Osteoblast (primary cell): ENCODE measurements around the genes ATG4D, CDKN2D and DNM2.

- CAGE, long polyA plus RNA: no peak
- RRBS: no CpG with 5 or more reads among the region's 4 CpGs
Observed at GRCh38 chr19:9816452-9817022, 2.3 kb downstream of the FBXL12 start.

DNA sequence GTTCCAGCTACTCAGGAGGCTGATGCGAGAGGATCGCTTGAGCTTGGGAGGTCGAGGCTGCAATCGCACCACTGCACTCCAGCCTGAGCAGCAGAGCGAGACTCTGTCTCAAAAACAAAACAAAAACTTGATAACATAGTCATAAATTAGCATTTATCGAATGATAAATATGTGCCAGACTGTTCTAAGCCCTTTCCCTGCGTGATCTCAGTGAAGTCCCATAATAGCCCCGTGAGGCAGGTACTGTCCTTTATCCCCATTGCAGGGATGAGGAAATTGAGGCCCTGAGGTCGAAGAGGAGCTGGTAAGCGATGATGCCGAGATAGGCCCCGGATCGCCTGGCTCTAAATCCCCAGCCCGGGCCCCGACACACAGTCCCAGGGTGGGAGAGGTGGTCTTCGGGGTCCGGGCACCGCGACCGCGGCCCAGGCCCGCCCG is 768 bp downstream of the FBXL12 start:
- CAGE, long polyA plus RNA: no peak
- RRBS: 4% methylated on average over 5 of the region's 23 CpGs

DNA sequence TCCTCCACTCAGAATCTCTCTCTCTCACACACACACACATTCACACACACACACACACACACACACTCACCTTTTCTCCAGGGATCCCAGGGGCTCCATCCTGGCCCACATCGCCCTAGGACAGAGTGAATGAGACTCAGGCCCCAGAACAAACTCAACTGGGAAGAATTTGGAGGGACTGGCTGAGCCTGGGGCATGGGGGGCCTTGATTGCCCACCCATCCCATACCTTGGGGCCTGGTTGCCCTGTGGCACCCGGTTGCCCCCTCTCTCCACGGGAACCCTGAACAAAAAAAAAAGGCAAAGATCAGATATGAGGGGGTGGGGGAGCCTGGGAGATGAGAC is 29.8 kb downstream of the COL5A3 start:
- CAGE, long polyA plus RNA: no peak
- RRBS: no CpG with 5 or more reads among the region's 3 CpGs

DNA sequence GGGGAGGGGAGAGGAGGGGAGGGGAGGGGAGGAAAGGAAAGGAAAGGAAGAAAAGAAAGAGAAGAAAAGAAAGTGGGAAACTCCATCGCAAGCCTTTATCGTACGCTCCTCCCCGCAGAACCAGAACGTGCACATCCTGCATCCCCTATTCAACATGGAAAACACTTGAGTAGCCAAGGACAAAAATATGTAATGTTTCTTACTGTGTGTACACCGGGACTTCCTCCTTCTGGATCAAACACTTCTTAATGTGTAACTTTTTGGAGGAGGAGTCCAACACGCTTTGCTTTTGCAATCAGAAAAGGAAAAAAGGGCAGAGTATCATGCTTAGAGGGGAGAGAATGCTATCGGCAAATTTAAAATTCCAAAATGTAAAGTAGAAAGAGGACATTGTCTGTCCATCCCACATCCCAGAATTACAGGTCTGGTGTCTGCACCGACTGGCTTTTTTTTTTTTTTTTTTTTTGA is 7.8 kb upstream of the SHFL start:
- CAGE, long polyA plus RNA: no peak
- RRBS: no CpG with 5 or more reads among the region's 9 CpGs

GRCh38 chr19:10229911-10230886 is 932 bp downstream of the S1PR2 start:
- CAGE, long polyA plus RNA: no peak
- RRBS: 2% methylated on average over 26 of the region's 76 CpGs

- CAGE, long polyA plus RNA: no peak
- RRBS: no CpG with 5 or more reads among the region's 9 CpGs
Observed at GRCh38 chr19:10237566-10238017, 6.5 kb upstream of the S1PR2 start.

DNA sequence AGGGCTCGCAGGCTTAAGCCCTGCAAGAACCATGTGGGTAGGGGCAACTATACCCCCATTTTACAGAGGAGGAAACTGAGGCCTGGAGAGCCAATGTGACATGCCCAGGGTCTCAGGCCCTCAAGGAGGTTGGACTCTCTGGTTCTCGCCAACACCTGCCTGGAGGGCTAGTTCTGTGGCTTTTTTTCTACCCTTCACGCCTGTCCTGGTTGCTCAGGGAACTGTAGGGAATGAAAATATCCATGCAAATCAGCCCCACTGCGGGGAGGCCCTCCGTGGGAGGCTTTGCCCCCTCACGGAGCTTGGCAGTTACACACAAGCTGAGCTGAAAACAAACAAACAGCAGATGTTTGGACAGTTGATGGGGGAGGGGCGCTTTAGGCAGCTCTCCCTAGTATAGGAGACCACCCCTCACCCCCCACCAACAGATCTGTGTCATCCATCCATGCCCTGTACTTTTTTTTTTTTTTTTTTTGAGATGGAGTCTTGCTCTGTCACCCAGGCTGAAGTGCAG is 9.3 kb upstream of the MRPL4 start:
- CAGE, long polyA plus RNA: no peak
- RRBS: no CpG with 5 or more reads among the region's 7 CpGs

DNA sequence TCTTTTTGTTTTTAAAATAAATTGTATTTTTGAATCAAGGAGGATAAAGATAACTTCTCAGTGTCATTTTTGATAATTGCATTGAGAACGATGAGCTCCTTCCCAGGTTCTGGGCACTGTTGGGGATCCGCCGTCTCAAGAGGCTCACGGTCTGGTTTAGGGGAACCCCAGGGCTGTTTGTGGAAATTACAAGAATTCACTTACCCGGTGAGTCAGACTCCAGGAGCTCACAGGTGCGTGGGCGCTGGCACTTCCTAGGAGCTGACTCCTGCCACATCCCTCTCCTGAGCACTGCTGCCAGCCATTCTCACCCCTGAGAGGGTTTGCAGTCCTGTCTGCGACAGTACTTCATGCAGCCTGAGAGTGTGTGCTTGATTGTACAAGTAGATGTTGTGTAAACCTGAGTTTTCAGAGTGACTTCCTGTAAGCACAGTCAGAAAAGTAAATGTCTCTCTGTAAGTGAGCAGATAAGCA is 8.0 kb downstream of the MRPL4 start:
- CAGE, long polyA plus RNA: no peak
- RRBS: no CpG with 5 or more reads among the region's 8 CpGs

DNA sequence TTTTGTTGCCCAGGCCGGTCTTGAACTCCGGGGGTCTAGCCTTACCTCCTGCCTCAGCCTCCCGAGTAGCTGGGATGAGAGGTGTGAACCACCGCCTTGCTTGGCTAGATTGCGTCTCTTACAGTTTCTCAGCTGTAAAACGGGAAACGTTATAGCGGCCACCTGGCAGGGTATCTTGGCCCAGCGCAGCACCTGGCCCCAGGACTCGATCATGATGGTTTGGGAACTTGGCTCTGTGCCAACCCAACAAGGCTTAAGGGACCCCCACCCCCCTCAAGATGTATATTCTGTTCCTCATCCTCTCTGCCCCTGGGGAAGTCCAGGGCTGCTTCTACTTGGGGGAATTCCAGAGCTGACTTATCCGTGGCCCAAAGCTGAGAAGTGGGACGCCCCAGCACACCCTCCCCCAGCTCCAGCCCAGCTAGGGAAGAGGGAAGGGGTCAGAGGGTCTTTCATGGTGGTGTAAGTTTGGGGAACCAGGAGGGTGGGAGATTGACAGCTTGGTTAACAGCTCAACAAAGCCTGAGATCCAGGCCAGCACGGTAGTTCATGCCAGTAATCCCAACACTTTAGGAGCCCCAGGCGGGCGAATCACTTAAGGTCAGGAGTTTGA is 659 bp downstream of the ICAM1 start:
- CAGE, long polyA plus RNA: no peak
- RRBS: no CpG with 5 or more reads among the region's 15 CpGs

GRCh38 chr19:10285085-10286234 is 1.3 kb upstream of the ICAM4 start:
- CAGE, long polyA plus RNA: no peak
- RRBS: 77% methylated on average over 5 of the region's 18 CpGs

GRCh38 chr19:10288312-10289239 is 1.2 kb upstream of the ICAM5 start:
- CAGE, long polyA plus RNA: no peak
- RRBS: 13% methylated on average over 2 of the region's 38 CpGs

DNA sequence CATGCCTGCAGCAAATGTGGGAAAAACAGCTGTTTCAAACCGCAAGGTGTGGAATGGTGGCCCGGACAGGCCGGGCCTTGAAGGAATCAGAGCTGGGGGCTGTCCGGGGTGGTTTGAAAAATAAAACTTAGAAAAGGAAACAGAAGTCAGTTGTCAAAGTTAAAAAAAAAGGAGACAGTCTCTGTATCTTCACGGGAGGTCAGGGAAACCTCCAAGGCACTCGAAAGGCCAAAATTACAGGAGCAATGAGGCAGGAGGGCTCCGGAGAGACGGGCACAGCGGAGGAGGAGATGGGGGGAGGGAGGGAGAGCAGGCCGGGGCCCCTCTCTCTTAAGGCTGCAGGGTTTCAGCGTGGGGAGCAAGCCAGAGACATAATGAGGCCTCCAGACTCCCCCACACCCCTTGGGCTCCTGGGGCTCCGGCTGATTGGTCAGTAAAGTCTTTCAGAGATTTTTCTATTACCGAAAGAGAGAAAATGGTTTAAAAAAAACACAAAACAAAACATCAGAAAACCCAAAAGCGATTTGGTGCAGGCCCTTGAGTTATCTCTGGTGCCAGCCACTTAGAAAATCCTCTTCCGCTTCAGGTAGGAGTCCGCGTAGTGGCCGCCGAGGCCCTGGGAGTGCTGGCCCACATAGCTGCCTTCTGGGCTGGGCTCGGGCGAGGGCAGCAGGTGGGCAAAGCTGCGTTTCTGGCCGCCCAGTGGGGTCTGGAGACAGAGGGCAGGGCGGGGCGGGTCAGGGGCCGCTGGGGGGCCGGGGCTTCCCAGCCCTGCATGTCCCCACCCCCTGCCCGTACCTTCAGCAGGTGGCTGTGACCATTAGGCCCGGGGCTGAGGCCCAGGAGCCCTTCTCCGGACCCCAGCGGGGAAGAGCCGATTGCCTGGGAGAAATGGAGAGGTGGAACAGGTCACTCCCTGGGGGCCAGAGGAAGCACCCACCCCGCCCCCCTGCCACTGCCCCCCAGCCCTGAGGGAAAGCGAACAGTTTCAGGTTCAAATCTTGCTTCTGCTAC is 1.4 kb upstream of the FDX2 start:
- CAGE, long polyA plus RNA: no peak
- RRBS: 85% methylated on average over 10 of the region's 34 CpGs

DNA sequence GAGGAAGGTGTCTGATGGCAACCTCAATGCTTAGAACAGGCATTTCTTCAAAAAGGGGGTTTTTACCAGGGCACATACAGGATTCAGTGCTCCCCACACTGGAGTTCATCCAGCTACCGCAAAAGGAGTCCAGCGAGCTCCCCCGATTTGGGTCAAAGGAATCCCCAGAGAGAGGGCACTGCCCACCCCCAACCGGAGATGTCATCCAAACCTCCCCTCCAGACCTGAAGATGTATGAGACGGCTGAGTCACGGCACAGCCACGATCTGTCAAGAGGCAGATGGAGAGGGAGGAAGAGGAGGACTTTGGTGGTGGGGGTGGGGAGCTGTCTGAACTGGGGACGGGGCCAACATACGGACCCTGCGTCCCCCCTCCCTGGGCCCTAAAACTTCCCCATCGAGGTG is 3.6 kb downstream of the PDE4A start:
- CAGE, long polyA plus RNA: no peak
- RRBS: no CpG with 5 or more reads among the region's 11 CpGs

GRCh38 chr19:10543442-10544616 is at the start of gene ATG4D:
ATG4D (plus strand) TSS chr19:10543904.
- CAGE, long polyA plus RNA: no peak
- RRBS: 2% methylated on average over 42 of the region's 94 CpGs

DNA sequence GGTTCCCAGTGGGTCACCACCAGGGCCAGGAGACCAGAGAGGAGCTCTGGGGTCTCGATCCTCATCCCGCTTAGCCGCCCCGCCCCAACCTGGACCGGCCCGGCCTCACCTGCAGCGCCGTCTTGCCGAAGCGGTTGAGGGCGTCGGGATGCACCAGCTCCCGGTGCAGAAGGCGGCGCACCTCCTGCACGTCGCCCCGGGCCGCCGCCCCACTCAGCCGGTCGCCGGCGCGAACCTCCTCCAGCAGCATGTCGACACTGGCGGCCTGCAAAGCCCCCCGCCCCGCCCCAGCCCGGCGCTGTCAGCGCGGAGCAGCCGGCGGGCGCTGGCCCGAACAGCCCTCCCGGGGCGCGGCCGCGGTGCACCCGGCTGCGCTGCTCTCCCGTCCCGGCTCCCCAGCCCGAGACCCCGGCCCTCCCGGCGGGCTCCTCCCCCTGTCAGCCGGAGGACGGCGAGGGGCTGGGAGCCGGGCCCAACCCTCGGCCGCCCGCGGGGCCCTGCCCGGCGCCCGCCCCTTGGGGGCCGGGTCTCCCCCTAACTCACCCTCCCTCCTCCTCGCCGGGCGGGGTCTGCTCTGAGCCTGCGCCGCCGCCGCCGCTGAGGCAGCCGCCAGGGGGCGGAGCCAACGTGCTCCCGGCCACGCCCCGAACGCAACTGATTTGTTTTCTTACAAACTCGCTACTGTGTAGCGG is at the start of gene CDKN2D:
Gene CDKN2D (minus strand): TSS at position 576 of the 692 bp plus-strand sequence.
- CAGE, long polyA plus RNA: no peak
- RRBS: 1% methylated on average over 39 of the region's 79 CpGs

DNA sequence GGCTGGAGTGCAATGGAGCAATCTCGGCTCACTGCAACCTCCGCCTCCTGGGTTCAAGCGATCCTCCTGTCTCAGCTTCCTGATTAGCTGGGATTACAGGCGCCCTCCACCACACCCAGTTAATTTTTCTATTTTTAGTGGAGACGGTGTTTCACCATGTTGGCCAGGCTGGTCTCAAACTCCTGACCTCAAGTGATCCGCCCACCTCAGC is 1.7 kb upstream of the ILF3 start:
- CAGE, long polyA plus RNA: no peak
- RRBS: no CpG with 5 or more reads among the region's 6 CpGs

- CAGE, long polyA plus RNA: no peak
- RRBS: no CpG with 5 or more reads among the region's 12 CpGs
Observed at GRCh38 chr19:10655219-10655644, 1.1 kb downstream of the ILF3 start.

GRCh38 chr19:10692417-10693599 is 8.4 kb upstream of the QTRT1 start:
- CAGE, long polyA plus RNA: no peak
- RRBS: no CpG with 5 or more reads among the region's 25 CpGs

DNA sequence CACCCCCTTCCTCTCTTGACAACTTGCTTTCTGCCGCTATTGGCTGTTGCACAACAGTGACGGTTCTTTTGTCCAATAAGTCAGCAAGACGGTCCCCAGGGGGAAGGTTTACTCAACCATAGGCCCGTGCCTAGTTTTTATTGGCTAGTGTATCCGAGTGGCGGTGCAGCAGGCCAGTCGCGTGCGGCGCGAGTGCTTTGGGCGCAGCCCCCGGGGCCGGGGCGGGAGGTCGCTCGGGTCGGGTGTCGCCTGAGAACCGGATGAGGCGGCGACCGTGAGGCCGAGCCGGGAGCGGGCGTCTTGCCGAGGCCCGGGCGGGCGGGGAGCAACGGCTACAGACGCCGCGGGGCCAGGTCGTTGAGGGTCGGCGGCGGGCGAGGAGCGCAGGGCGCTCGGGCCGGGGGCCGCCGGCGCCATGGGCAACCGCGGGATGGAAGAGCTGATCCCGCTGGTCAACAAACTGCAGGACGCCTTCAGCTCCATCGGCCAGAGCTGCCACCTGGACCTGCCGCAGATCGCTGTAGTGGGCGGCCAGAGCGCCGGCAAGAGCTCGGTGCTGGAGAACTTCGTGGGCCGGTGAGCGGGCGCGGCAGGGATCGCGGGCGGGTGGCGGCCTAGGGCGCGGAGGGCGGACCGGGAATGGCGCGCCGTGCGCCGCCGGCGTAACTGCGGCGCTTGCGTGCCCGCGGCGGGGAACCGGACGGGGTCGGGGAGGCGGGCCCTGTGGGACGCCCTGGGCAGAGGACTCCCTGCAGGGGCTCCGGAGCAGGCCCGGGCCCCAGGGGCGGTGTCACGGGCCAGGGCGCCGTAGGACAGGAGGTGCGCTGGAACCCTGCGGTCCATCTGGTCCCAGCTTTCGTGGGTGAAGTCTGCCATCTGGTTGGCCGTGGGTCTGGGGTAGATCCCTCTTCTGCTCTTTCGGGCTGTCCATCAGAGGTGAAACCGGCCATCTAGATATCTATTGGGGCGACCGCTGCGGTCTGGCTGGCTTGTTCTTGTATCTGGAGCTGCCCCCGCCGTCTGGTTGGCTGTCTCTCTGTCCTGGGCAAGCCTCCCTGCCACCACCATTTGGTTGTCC is at the start of gene DNM2:
Gene DNM2 (plus strand): TSS at position 252 of the 1,078 bp plus-strand sequence.
- CAGE, long polyA plus RNA: no peak
- RRBS: 3% methylated on average over 48 of the region's 106 CpGs

DNA sequence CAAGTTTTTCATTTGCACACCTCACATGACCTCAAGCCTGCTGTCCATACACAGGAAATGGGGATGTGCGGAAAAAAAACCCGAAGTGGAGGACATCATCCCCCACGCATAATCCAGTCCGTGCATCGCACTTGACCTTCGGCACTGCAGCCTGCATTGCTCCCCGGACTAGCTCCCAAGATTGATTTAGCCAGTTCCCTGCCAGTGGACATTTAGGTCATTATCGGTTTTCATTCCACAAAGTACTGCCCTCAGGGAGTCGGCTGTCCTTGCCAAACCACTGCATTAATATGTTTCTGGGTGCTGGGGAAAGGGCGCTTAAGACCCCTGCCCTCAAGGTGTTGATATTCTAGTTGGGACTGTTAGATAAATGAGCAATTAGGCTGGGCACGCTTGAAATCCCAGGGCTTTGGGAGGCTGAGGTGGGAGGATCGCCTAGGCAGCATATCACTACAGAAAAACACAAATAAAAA is 27.2 kb downstream of the DNM2 start:
- CAGE, long polyA plus RNA: no peak
- RRBS: no CpG with 5 or more reads among the region's 12 CpGs